Mesangial cell (primary cell): ENCODE measurements around the gene ABCC6.

GRCh38 chr16:15521228-15522297 lies 87.2 kb downstream of the BMERB1 start:
- RAMPAGE, long total RNA, result no peak

DNA sequence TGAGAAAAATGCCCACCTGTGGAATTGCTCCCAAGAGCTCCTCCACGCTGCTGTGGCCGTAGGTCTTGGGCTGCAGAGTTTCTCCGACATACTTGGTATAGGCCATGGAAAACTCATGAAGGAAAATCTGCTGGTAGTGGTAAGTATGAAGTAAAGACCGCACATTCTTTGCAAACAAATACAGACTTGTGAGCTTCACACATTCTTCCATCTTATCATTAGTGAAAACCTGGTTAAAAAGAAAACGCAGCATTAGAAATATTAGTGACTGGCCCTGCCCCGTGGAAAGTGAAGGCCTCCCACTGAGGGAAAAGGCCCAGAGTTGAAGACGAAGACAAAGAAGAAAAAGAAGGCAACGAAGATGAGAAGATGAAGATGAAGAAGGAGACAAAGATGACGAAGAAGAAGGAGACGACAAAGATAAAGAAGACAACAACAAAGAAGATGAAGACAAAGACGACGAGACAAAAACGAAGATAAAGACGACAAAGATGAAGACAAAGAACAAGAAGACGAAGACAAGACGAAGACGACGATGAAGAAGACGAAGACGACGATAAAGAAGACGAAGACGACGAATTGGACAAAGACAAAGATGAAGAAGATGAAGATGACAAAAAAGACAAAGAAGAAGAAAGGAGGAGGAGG lies 40.9 kb downstream of the MARF1 start:
- RAMPAGE, long total RNA, result no peak

GRCh38 chr16:15723996-15724491 lies 74.0 kb downstream of the NDE1 start:
- RAMPAGE, long total RNA, result no peak

DNA sequence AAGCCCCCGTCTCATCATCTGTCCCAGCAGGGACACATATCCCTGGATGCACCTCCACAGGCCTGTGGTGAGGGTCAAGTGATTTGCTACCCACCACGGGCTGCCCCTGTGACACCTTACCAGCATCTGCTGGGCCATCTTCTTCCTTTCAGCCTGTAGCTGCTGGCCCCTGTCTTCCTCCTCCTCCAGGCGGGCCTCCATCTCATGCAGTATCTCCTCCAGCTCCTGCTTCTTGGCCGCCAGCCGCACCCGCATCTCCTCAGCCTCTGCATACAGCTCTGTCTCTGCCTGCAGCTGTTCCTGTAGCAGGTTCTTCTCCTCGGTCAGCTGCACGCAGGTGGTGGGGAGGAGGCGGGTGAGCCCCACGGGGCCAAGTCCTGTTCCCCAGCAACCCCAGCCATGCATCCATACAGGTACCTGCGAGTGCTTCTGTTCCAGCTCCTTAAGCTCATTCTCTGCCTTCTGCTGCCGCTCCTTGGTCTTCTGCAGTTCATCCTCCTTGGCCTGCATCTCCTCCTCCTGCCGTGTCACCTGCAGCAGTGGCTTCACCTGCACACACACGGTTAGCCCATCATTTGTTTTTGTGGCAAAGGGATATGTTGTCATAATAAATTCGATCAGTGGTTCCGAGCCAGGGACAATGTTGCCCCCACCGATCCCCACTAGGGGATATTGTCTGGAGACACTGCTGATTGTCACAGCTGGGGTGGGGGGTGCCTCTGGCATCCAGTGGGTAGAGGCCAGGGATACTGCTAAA lies 91.5 kb downstream of the NDE1 start:
- RAMPAGE, long total RNA, result no peak

DNA sequence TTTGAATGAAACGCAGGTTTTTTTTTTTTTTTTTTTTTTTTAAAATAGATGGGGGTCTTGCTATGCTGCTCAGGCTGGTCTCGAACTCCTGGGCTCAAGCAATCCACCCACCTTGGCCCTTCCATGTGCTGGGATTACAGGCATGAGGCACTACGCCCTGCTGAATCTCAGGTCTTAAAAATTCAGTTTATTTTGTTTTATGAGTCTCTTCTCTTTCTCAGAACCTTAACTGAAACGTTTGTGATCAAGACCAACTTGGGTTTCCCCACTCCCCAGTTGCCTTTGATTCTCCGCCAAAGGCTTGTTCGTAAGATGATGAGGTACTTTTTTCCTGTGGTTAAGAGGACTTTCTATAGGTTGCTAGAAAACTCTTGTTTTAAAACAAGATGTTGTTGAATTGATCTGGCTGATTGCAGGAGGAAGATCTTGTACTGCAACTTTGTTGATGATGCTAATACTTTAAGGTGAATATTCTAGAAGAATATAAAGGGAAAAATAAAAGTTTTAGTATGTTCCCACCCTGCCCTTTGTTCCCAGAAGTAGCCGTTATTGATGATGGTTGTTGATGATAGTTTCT lies 11.7 kb downstream of the ABCC1 start:
- RAMPAGE, long total RNA, result no peak

DNA sequence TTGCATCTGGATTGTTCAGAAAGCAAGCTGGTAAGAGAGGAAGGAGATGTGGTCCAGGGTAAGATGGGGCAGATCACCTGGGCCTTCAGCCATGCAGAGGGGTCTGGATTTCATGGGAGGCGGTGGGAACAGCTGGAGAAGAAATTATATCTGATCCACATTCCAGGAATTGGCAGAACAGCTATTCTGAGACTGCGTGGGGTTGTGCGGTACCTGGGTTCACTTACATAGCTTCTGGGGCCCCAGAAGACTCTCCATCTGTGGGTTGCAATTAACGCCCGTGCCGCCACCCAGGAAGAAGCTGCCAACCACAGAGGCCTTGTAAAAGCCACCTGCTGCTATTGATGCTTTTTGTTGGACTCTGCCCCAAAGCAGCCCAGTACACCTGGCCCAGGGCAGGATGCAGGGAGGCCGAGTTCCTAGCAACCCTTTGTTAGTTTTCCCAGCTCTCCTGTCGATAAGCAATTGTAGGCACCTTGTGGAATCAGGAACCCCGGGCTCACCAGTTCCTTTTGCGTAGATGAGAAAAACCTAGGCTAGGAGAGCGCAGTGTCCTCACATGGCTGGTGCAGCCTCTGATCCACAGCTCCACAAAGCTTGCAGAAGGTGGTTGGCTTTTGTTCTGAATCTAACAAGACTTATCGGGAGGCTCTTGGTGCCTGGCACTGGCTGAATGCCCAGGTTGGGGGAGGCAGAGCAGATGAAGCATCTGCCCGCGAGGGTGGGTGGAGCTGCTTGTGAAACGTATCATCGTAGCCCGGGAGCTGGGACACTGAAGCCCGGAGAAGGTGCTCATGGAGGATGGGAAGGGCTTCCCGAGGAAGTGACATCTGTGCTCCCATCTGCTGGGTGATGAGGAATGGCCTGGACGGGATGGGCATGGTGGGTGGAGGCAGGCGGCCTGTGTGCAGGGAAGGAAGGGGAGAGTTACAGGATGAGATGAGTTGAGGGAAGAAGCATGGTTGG lies 103.2 kb downstream of the ABCC6 start:
- RAMPAGE, long total RNA, result no peak

DNA sequence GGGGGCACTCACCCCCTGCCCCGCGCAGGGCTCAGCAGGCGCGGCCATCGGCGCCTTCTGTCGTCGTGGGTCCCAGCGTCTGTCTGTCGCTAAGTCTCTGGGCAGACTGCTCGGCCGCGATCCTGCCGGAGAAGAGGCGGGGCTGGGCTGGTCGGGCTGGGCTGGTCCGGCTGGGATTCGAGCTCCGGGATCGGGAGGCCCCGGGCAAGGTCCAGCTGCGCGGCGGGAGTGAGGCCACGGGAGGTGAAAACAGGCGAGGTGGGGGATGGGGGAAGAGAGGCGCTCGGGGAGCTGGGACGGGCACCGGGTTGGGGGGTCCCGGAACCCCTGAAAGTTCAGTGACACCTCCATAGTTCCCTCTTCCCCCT lies at the start of gene ABCC6:
ABCC6 (minus strand) TSS at position 108 of the 368 bp plus-strand sequence.
- RAMPAGE, long total RNA, result no peak

DNA sequence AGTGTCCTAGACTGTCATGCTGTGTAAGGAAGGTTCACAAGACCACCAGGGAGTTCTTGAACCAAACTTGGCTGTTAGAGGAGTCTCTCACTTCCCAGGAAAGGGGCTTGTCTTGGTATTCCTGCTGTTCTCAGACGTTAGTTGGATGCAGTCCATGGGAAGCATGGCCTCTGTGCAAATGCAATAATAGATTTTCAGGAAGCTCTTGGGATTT lies 425.8 kb downstream of the NPIPA7 start:
- RAMPAGE, long total RNA, result no peak

DNA sequence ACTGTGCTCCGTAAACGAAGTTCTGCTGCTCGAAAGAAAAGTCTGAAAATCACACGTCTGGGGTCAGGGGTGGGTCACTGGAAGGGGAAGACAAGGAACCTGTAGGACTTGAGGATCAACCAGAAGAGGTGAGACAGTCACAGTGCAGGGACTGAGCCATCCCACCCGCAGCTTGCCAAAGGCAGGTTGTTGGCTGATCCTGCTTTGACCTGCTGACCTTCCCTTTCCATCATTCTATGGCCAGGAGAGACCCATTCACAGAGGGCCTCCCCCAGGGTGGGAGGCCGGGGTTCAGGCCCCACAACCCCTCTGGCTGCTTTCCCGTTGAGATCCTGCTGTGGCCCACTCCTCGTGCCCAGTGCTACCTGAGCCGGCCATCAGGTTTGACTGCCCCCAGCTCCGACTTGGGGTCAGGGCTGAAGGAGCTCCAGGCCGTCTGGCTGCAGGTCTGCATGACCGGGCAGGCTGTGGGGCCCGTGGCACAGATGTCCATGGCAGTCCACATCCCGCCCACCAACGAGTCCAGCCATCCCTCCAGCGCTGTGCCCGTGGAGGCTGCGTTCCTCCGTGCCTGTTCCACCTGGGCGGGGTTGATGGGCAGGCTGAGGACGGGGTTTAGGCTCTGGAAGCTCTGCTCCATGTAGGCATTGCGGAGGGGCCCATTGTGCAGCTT lies 362.3 kb downstream of the XYLT1 start:
- RAMPAGE, long total RNA, result no peak

GRCh38 chr16:17379033-17379494 lies 91.7 kb downstream of the XYLT1 start:
- RAMPAGE, long total RNA, result no peak

DNA sequence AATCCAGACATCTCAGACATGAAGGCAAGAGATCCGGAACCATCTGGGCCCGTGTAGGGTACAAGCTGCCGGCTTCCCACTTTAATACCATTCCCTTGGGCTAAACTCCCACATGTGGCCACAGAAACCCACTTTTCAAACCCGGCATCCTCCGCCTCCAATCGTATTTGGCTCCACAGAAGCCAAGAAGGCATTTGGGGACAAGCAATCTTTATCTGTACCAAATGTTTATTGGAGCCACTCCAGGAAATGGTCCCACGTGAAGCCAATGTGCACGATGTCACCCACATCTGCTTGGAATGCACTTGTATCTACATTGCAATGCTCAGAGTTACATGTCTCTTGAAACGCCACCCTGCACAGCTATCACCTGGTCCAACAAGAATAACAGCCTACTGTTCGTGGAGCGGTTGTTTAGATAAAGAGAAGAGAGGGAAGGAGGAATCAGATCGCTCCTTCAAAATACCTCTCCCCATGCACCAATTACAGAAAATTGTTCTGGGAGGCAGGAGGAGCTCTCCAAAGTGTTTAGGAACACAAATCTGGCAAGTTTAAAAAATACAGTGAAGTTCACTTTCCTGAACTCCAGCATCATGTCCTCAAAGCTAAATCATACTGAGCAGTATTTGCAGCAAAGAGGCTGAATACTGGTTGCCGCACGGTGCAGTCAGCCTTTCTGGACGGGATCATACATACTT lies 33.4 kb downstream of the XYLT1 start:
- RAMPAGE, long total RNA, result no peak

DNA sequence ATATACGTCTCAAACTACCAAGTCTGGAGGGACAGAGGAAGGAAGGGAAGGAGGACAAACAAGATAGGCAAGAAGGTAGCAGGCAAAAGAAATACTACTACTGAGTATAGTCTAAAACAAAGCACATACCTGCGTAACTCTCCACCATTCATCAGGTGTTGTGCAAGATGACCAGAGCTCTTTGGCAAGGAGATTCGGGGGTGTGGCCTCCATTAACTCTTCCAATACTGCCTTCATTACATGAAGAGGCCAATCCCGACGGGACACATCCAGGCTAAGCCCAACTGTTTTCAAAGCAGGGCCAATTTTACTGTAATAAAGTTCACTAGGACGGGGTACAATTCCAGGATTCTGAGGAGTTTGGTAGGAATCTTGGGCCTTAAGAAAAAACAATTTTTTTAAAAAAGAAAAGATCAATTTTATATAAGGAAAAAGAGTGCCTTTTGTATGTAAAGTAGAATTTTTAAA lies 38.3 kb upstream of the ARL6IP1 start:
- RAMPAGE, long total RNA, result no peak

GRCh38 chr16:18896712-18897106 lies 29.5 kb downstream of the SMG1 start:
- RAMPAGE, long total RNA, result no peak

DNA sequence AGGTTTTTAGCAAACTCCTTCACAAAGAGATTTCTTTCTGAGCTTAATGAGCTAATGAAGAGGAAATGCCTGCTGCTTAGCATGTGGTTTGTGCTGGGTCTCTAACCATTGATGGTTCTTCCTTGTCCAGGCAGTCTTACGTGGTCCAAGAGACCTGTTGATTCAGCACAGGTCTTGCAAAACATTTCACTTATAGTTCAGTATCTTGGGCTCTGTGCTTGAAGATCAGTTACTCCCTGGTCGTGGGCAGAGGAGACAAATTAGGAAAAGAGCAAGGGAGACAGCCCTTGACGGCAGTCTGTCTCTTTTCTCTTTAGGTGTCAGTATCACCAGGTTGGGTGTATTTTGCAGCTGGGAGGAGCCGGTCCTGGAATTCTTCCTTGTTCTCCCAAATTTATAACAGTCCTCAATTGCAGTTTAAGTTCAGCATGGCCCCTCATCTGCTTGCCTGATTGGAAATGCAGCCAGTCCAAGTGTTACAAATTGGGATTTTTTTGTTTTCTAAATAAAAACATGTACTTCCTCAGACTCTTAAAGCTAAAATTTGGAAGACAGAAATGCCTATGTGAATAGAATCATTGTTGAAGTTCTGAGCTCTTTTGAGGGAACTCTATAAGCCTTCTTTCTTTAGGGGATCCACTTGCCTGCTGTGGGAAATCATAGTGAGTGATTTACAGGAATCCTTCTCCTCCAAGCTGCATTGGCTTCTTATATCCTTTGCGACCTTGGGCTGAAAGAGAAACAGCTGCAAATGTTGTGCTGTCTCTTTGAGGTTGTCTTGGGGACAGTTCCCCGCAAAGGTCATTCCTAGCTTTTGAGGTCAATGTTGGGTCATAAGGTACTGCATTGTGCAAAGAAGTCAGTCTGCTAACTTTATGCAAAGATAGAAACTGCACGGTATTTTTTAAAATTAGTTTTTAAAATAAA lies 3.6 kb downstream of the ITPRIPL2 start:
- RAMPAGE, long total RNA, result no peak

DNA sequence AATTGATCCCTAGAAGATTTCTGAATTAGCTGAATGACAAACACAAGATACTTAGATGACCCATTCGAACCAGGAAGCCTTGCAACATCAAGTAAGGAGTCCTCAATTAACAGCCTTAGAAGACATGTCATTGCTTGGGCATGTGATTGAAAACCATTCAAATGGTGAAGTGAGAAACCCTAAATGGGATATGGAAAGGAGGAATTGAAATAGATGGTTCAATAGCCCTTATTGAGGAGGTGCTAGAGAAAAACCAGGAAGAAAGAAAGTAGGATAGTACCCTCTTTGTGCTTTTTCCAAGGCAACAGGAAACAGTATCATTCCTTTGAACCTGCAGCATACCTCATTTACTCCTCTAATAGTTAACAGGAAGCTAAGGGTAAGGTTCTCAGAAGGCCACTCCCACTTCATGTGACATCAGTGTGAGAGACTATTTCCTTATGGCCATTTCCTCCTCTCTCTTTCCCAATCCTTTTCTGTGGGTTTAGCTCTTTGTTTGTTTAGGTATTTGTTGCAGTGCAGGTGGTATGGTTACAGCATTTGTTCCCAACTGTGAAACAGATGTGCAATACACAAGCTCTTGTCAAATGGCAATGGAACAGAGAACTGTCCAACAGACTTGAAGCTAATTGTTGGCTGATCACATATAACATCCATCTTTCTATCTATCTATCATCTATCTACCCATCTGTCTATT lies 14.6 kb downstream of the TMC5 start:
- RAMPAGE, long total RNA, result no peak

DNA sequence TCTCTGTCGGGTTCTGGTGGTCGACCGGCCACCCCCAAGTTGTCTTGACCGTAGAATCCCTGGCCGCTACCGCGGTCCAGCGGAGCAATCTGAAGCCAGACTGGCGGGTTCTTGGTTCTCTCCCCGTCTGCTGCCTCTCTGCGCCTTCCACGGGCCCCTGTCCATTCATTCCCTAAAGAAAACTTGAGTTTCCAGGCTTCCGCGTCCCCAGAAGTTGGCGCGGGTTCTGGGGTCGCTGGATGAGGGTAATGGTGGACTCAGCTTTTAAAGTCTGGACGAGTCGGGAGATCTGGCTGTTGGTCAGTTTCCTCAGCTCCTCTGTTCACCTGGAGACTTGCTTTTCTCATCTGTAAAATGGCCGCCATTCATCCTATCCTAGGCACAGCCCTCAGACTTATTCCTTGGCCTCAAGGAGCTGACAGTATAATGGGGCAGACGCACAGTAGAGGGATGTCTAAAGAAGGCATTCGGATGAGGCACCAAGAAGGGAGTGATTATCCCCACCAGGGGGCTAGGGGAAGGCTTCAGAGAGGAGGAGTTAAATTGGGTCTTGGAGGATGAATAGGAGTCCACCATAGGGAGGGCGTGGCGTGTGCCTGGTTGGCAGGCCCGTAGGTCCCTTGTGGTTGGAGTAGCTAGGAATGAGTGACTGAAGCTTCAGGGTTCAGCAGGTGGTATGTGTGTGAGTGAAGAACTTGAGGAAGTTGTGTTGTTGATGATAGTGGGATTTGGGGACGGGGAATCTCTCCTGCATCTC lies 507 bp downstream of the VPS35L start:
- RAMPAGE, long total RNA, result no peak

DNA sequence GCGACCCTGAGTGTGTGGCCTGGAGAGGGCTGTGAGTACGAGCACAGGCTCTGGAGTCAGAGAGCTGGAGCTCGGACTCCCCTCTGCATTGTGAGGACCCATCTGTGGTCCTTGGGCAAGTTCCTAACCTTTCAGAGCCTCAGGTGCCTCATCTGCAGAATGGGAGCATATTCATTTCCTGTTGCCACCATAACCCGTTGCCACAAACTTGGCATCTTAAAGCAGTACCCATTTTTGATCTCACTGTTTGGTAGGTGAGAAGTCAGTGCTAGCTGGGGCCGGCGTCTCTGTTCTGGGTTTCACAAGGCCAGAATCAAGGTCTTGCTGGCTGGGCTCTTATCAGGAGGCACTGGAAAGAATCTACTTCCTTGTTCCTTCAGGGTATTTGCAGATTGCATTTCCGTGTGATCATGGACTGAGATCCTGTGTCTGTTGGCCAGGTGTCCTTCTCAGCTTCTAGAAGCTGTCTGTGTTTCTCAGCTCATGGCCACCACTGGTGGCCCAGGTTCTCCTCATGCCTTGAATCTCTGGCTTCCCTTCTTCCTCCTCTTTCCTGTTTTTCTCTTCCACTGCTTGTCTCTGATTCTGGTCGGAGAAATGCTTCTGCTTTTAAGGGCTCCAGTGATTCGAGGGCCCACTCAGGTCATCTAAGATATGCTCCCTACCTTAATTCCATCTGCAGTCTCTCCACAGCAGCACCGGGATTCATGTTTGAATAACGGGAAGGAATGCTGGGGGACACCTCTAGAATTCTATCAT lies 20.0 kb downstream of the KNOP1 start:
- RAMPAGE, long total RNA, result no peak

DNA sequence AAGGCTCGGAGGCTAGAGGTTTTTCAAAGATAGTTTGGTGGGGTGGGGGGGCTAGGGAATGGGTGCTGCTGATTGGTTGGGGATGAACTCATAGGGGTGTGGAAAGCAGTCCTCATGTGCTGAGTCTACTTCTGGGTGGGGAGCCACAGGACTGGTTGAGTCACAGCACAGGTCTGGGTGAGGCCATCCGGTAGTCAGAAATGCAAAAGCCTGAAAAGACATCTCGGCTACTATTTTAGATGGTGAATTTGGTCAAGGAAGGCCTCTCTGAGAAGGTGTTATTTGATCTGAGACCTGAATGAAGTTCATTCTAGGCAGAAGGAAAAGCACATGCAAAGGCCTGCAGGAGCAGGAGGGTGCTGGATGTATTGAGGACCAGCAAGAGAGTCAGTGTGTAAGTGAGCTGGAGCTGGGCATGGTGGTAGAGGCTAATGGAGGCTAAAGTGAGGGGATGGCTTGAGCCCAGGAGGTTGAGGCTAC lies 78.8 kb downstream of the GPRC5B start:
- RAMPAGE, long total RNA, result no peak

- RAMPAGE, long total RNA, result no peak
Measured at GRCh38 chr16:19854368-19855095, 30.1 kb downstream of the GPRC5B start.

DNA sequence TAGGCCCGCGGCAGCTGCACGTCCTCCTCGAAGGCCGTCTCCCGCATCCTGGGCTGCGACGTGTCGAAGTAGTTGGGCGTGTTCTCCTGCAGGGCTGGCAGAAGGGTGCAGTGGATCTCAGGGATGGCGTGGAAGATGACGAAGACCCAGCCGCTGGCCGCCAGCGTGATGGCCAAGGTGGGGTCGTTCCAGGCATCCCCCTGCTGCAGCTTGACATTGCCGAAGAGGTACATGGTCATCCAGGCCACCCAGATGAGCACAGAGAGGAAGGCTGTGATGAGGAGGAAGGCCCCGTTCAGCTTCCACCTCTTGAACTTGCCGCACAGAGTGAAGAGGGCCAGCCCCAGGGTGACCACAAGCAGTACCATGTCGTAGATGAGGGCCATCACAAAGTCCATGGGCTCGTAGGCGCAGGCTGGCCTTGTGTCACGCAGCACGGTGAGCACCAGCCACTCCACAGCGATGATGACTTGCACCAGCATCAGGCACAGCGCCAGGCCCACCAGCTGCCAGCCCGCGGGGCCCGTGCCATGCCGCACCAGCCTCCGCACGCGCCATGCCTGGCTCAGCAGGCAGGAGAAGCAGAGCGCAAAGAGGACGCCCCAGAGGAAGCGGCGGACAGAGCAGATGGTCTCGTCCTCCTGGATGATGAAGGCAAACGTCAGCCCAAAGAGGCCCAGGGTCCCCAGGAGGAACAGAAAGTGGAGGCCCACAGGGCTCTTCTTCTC lies 12.6 kb downstream of the GPRC5B start:
- RAMPAGE, long total RNA, result no peak